Transverse colon (tissue), 4 donors: ENCODE measurements around the genes BECN2 and ZBTB18.

DNA sequence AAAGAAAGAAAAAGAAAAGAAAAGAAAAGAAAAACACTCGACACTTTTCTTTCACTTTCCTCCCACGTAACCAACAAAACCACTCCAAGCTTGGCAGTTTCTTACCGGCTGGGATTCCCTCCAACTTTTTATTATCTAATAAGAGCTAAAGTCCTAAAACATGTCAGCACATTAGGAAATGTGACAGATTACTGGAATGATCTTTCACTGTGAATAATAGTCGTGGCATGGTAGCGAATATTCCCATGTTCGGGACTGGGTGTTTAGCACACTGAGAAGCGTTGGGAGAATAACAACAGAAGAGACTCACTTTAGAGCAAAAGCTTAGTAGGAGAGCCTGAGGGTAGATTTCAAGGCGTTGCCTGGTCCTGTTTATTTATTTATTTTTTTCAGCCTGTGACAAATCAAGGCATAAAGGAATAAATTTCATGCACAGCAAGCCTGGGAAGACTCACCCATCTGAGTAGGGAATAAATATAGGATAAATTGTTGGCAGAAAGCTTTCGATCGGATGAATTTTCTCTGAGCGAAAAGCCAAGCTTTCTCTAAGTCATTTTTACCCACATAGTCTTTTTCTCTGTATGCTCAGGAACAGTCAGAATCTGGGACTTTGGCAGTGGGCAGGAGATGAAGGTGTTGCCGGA is 97.0 kb downstream of the WDR64 start:
- PRO-cap, result no peak
- RAMPAGE, long total RNA, 4 experiments, result no peak in any of the 4 experiments

- PRO-cap, result no peak
- RAMPAGE, long total RNA, 4 experiments, result no peak in any of the 4 experiments
These were observed at the start of gene BECN2 for GRCh38 chr1:241957725-241958018. Gene BECN2 (plus strand): TSS chr1:241957767.

DNA sequence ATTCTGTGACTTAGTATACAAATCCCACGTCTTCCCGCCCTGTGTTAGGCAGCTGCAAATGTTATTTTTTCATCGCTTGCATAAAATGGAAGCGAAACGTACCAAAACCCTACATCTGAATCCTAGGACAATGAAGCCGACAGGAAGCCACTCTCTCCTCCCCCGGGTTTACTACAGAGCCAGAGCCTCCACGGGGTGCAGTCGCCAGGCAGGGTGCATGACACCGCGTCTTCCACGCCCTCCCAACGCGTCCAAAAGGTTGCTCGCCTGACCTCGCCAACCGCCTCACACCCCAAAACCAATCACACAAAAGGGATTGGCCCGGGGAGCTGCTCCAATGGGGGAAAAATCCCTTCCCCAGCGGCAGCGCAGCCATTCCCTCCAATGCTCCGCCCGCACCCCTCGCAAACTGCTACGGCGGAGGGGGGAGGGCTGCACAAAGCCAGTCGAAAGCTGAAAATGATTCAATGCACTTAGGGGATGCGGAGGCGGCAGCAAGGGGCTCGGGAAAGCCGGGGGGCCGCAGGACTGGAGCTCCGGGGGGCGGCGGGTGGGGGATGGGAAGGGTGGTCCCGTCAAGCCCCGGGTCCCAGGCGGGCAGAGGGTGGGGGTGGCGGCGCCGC is 721 bp downstream of the CEP170 start:
- PRO-cap, result bidirectional peak, plus-strand start at position 198 of the sequence, minus-strand start at position 232 of the sequence; bidirectional peak, plus-strand start at position 309 of the sequence, minus-strand start at position 253 of the sequence; bidirectional peak, plus-strand start at position 375 of the sequence, minus-strand start at position 414 of the sequence
- RAMPAGE, long total RNA, 4 experiments, result no peak in any of the 4 experiments

- PRO-cap, result no peak
- RAMPAGE, long total RNA, 4 experiments, result start-site peak on the plus strand in 2 of 4 experiments, at chr1:243316770-243316882 at its widest, 16 to 20 reads per replicate
These were observed 60.8 kb downstream of the SDCCAG8 start for GRCh38 chr1:243316376-243317242.

- PRO-cap, result no peak
- RAMPAGE, long total RNA, 4 experiments, result no peak in any of the 4 experiments
These were observed 67.6 kb downstream of the SDCCAG8 start for GRCh38 chr1:243323466-243323879.

DNA sequence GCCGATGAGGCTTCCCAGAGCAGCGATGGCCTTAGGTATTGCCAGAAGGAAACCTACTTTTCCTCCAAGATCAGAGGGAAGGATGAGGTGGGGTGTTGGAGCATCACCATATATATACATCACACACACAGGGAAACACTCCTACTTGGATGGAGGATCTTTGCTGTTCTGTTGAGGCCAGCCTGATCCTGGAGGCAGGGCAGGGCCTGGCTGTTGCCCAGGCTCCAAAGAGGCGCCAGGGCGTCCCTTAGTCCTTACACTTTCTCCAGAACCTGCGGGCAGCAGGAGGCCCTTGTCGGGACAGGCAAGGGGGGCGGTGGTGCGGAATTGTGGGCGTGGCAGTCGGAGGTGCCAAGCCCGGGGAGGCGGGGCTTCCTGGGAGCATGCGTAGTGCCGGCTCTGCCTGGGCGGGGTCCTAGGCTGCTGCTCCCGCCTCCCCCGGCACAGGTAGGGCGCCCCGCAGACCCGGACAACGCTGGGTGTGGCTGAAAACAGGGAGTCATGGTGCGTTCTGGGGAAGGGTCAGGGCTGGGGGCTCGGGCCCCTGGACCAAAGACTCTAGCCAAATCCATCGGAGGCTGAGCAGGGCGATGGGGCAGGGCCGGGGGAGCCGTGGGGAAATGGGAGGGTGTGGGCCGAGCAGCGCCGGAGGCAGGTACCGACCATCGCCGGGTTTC is 231.7 kb downstream of the SDCCAG8 start:
- PRO-cap, result no peak
- RAMPAGE, long total RNA, 4 experiments, result no peak in any of the 4 experiments

GRCh38 chr1:243713806-243714350 is 136.2 kb downstream of the AKT3 start:
- PRO-cap, result no peak
- RAMPAGE, long total RNA, 4 experiments, result no peak in any of the 4 experiments

- PRO-cap, result no peak
- RAMPAGE, long total RNA, 4 experiments, result start-site peak on the minus strand in 2 of 4 experiments, at chr1:243749738-243750795 at its widest, 5 to 9 reads per replicate
These were observed 100.1 kb downstream of the AKT3 start for GRCh38 chr1:243749554-243750764.

- PRO-cap, result no peak
- RAMPAGE, long total RNA, 4 experiments, result no peak in any of the 4 experiments
These were observed at the start of gene ZBTB18 for GRCh38 chr1:244050883-244051440. Gene ZBTB18 (plus strand): TSS chr1:244051283.

- PRO-cap, result no peak
- RAMPAGE, long total RNA, 4 experiments, result start-site peak on the plus strand in 1 of 4 experiments, at chr1:244054306-244054717 at its widest, 28 reads per replicate
These were observed 3.3 kb downstream of the ZBTB18 start for GRCh38 chr1:244054208-244055014.

DNA sequence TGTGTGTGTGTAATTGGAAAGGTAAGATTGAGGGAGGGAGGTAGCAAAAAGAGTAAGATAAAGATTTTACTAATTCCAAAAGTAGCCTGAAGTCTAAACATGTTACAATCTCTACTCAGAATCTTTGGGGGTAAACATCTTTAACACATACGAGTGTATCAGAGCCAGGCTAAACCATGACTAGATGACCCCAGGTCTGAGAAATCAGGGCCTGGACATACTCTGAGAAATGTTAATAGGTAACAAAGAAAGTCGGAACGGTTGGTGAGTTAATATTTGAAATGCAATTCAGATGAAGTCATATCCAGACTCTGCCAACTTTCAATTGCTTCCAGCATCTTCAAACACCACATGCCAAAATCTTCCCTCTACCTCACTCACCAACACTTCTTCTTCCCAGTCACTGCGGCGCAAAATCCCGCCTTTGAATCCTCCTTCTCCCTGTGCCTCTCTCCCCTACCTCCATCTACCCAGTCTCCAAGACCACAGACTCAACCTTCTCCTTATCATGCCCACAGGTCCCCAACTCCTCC is 41.1 kb downstream of the ZBTB18 start:
- PRO-cap, result no peak
- RAMPAGE, long total RNA, 4 experiments, result no peak in any of the 4 experiments

DNA sequence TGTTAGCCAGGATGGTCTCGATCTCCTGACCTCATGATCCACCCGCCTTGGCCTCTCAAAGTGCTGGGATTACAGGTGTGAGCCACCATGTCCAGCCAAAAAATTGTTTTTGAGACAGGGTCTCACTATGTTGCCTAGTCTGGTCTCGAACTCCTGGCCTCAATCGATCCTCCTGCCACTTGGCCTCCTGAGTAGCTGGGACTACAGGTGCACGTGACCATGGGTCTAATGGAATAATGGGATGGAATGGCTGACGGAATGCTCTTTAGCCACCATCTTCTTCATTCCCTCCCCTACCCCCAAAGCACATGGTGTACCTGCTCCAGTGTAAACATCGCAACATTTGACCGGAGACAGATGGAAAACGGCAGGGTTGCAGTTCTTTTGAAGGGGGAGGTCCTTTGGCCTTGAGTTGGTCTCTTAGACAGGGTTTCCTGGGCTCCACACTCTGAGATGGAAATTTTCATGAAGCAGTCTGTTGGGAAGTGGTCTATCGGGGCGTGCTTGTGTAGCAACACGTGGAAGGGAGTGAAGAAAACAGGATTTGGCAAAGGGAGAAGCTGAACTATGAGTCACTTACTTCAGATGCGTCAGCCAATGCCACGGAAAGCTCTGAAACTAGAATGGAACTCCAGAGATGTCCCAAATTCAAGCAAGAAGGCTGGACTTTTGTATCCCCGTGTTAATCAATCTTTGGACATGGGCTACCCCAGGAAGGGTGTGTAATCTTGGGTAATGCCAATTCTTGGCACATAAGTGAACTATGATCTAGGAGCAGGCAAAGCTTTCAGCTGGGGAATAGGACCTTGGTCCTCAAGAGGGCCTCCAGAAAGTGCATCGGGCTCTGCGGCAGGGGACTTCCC is 3.6 kb upstream of the C1orf100 start:
- PRO-cap, result no peak
- RAMPAGE, long total RNA, 4 experiments, result no peak in any of the 4 experiments

DNA sequence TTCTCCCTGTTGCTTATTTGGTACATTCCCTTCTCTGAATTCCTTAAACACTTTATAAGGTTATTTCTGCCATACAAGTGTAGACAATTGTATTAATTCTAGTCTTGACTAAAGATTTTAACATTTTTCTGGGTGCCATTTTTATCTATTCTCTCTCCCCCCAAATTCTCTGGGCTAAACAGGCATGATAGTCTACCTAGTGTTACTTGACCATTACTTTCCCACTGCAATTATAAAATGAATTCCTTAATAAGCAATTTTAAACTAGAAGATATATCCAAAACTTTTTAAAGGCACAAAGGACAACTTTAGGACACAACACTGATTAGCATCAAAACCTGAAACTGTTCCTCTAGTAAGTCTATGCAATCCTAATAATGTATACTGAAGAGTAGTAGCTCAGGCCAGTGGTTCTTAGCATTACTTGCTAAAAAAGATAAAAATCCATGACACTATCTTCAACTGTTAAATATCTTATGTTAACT is 12.1 kb downstream of the HNRNPU start:
- PRO-cap, result no peak
- RAMPAGE, long total RNA, 4 experiments, result no peak in any of the 4 experiments

DNA sequence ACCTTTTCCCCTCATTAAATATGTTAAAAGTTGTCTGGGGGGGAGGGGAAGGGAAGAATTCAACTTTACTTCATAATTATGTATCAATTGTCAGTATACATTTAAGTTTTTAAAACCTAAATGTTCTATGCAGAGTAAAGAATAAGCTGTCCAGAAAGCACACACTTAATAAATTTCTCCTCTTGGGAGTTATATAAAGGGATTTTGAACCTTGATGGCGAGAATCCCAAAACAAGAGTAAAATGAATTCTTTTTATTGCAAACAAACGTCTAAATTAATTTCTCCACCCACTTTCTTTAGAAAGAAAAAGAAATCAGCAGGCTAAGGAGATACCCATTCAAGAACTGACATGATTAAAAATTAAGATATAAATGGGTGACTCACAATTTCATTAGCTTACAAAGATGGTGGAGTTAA is 11.2 kb downstream of the HNRNPU start:
- PRO-cap, result no peak
- RAMPAGE, long total RNA, 4 experiments, result no peak in any of the 4 experiments

DNA sequence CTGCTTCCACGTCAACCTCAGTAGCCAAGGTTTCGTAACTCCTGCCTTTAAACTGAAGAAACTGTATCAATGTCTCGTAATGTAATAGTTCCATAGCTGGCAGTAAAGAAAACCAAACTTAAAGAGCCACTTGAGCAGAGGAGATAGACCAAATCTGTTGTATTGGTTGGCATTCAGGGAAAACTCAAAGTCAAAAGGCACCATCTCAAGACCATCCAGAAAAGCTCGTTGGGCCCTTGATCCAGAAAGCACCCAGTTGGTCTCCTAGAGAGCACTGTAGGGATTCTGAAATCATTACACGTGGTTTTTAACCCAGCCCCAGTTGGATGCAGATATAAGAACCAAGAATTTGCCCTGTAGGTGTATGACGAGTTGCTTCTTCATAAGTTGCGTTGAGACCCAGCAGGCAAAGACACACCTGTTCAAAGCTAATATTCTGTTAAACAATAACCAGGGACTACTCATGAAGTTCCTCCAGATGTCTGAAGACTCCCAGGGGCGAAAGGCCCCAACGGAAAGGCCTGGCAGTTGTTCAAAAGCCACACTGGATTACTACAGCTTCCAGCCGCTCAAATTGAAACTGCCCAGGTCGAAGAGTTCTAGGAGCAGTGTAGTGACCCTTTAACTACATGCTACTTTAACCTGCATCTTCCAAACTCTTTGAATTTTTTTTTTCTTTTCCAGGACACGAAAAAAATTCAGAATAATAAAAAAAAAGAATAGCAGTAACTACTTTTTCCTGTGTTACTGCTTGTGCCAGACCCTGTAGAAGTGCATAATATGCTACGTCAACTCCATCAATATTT is 16.6 kb upstream of the EFCAB2 start:
- PRO-cap, result bidirectional peak, plus-strand start at position 538 of the sequence, minus-strand start at position 287 of the sequence
- RAMPAGE, long total RNA, 4 experiments, result no peak in any of the 4 experiments

DNA sequence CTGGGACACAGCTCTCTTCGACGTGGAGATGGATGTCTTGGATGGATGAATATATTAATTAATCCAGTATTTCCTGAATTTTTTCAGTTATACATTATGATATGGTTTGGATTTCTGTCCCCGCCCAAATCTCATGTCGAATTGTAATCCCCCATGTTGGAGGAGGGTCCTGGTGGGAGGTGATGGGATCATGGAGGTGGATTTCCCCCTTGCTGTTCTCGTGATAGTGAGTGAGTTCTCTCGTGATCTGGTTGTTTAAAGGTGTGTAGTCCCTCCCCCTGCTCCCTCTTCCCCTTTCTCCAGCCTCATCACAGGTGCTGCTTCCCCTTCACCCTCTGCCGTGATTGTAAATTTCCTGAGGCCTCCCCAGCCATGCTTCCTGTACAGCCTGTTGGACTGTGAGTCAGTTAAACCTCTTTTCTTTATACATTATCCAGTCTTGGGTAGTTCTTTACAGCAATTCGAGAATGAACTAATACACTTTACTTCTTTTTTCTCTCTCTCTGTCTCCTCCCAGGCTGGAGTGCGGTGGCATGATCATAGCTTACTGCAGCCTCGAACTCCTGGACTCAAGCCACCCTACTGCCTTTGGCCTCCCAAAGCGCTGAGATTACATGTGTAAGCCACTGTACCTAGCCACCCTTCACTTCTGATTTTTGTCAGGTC is 11.9 kb upstream of the EFCAB2 start:
- PRO-cap, result no peak
- RAMPAGE, long total RNA, 4 experiments, result no peak in any of the 4 experiments

DNA sequence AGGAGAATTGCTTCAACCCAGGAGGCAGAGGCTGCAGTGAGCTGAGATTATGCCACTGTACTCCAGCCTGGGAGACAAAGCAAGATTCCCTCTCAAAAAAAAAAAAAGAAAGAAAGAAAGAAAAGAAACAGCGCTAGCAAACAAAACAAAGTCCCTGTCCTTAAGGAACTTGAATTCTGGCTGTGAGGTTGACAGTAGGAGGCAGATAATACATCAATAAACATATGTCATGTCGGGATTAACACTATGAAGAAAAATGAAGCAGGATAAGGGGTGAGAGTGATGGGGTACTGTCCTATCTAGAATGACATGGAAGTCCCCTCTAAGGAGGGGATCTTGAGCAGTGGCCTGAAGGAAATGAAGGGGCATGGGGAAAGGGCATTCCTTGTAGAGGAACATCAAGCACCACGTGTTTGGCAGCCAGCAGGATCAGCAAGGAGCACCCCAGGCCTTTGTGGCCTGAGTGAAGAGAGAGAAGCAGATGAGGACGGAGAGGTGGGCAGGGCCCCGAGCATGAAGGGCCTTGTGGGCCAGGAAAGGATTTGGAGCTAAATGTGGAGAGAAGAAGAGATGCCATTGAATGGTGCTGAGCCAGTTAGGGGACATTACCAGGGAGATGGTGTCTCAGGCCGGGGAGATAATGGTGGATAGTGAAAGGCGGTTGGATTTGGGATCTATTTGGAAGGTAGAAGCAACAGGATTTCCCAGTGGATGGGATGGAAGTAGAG is 57.2 kb upstream of the KIF26B start:
- PRO-cap, result no peak
- RAMPAGE, long total RNA, 4 experiments, result no peak in any of the 4 experiments

DNA sequence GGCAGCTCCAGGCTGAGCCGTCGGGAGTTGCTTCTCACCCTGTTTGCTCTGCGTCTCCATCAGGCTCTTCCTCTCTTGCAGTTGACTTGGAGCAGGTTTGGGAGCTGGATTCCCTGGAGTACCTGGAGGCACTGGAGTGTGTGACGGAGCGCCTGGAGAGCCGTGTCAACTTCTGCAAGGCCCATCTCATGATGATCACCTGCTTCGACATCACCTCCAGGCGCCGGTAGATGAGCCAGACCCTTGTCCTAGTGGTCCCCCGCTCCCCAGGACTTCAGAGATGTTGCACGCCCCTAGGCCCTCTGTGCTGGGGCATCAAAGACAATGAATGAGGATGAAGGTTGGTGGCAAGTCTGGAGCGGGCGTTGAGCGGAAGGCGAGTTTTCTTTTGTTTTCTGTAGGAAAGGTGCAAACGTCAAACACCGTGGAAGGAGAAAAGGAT is 547.6 kb downstream of the KIF26B start:
- PRO-cap, result no peak
- RAMPAGE, long total RNA, 4 experiments, result no peak in any of the 4 experiments

GRCh38 chr1:246008403-246008952 is 498.6 kb downstream of the SMYD3 start:
- PRO-cap, result no peak
- RAMPAGE, long total RNA, 4 experiments, result no peak in any of the 4 experiments

DNA sequence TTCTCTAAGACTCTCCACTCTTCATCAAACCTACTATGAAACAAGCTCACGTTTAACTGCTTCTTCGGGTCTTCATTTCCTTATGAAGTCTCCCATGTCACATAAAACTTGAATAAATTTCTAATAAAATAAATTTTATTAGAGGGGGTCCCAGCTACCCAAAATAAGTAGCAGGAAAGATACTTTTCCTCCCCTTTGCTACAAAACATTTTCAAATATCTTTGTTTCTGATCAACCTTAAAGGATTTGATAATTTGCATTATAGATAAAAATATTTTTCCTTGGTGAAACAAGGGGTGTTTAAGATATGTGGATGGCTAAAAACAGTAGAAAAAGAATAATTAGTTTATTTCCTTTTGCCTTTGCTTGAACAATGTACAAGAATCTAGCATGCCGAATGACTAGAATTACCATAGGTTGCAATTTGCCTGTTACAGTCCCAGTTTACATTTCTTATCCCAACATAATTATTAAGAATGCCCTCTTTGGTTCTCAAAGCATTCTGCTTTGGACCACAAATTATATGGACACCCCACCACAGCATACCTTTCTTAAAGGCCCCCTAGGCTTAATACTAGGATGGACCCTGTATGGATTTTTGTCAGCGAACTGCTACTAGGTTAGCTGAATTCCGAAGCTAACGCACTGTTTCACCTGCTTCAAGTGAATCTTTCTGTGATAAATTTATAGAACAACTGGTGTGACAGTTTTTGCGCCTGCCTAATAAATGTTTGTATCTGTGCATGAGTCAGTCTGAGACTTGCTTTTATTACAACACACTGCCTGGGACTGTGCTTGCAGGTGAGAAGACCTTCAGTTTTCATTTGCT is 421.2 kb downstream of the SMYD3 start:
- PRO-cap, result no peak
- RAMPAGE, long total RNA, 4 experiments, result no peak in any of the 4 experiments